PFSK-1 (cell line): ENCODE measurements around the genes NPFFR1 and SGPL1.

DNA sequence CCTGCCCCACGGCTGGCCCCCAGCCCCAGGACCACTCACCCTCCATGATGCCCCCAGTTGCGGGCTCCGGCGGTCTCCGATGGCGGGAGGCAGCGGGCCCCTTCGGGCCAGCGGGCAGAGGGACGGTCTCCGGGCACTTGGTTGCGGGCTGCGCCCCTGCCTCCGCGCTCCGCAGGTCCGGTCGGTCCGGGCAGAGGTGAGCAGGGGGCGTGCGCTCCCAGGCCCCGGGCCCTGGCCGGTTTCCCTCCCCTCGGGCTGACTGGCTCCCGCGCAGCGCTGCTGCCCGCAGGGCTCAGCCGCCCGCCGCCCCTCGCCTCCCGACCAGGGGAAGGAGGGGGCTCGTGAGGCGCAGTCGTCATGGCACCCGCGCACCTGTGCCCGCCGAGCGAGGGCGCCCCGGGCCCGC is at the start of gene NPFFR1:
TSS of gene NPFFR1 (minus strand) at position 374 of the 406 bp plus-strand sequence.
- RRBS: 40% methylated on average over 20 of the region's 44 CpGs

DNA sequence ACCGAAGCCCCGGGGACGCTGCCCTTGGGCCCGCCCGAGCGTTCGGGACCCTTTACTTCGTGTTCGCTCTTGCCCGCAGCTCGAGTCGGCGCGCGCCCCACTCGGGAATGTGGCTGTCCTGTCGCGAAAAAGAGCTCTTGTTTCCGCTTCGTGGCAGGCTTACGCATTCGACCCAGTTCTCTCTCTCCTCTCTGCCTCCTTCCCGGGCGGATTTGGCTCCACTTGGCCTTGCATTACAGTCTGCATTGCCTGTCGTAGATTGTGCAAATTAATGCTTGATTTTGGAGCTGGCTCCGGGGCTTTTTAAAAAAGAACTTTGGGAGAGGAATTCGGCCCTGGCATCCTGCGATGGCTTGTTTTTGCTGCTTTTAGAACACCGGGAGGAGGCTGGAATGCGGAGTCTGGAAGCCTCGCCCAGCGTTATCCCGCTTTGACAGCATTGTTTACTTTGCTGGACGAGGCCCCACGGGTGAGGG is 741 bp downstream of the EIF4EBP2 start:
- RRBS: 2% methylated on average over 11 of the region's 35 CpGs

- RRBS: no CpG with 5 or more reads among the region's 7 CpGs
These were observed 3.6 kb downstream of the PALD1 start for GRCh38 chr10:70482116-70482618.

GRCh38 chr10:70514860-70515514 is 36.4 kb downstream of the PALD1 start:
- RRBS: no CpG with 5 or more reads among the region's 6 CpGs

- RRBS: no CpG with 5 or more reads among the region's 10 CpGs
These were observed 26.4 kb downstream of the PRF1 start for GRCh38 chr10:70576000-70576769.

DNA sequence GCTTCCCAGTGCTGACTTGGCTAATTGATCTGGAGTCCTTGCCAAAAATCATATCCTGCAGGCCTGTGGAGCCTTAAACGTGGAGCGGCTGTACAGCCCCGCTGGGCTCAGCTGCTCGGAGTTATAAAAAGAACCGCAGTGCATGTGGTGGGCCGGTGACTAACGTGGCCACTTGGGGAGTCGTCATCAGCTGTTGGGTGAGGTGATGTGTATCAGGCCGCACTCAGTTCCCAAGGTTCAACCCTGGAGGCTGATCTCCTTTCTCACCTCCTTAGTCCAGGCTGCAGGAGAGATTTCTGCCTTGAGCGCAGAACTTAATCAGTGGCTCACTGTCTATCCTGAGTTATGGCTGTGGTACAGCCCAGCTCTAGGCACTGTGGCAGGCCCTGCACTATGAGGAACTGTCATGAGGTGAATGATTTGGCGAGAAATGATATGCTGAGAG is 19.0 kb upstream of the ADAMTS14 start:
- RRBS: no CpG with 5 or more reads among the region's 11 CpGs

GRCh38 chr10:70679420-70680120 is 7.3 kb downstream of the ADAMTS14 start:
- RRBS: no CpG with 5 or more reads among the region's 14 CpGs

- RRBS: 59% methylated on average over 1 of the region's 10 CpGs
These were observed 31.2 kb downstream of the TBATA start for GRCh38 chr10:70753871-70754385.

- RRBS: 2% methylated on average over 23 of the region's 51 CpGs
These were observed at the start of gene SGPL1 for GRCh38 chr10:70815554-70816161. TSS of gene SGPL1 (plus strand) at chr10:70815948.

GRCh38 chr10:71013988-71014442 is 125.7 kb upstream of the PCBD1 start:
- RRBS: no CpG with 5 or more reads among the region's 7 CpGs

GRCh38 chr10:71268667-71269344 is 50.3 kb upstream of the SLC29A3 start:
- RRBS: no CpG with 5 or more reads among the region's 16 CpGs

DNA sequence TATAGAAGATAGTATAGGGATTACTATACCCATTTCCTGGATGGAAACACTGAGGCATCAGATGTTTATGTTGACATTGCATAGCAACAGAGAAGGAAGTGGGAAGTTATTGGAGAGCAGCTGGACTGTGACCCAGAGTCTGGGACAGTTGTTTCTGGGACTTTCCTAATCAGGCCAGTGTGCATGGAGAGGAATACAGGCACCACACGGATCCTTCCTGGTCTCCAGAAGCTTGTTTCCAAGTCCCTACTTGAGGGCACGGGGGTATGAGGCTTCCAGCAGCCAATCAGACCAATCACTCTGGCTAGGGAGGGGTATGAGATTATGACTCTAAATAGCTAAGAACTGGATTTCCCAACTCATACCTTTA is 158.1 kb downstream of the CDH23 start:
- RRBS: no CpG with 5 or more reads among the region's 2 CpGs

- RRBS: no CpG with 5 or more reads among the region's 4 CpGs
These were observed 129.7 kb downstream of the C10orf105 start for GRCh38 chr10:71589900-71590318.

GRCh38 chr10:71639193-71639775 is 80.3 kb downstream of the C10orf105 start:
- RRBS: no CpG with 5 or more reads among the region's 11 CpGs

GRCh38 chr10:71717266-71718214 is 2.0 kb downstream of the C10orf105 start:
- RRBS: no CpG with 5 or more reads among the region's 10 CpGs

GRCh38 chr10:71729275-71729724 is 9.7 kb upstream of the C10orf105 start:
- RRBS: no CpG with 5 or more reads among the region's 7 CpGs

DNA sequence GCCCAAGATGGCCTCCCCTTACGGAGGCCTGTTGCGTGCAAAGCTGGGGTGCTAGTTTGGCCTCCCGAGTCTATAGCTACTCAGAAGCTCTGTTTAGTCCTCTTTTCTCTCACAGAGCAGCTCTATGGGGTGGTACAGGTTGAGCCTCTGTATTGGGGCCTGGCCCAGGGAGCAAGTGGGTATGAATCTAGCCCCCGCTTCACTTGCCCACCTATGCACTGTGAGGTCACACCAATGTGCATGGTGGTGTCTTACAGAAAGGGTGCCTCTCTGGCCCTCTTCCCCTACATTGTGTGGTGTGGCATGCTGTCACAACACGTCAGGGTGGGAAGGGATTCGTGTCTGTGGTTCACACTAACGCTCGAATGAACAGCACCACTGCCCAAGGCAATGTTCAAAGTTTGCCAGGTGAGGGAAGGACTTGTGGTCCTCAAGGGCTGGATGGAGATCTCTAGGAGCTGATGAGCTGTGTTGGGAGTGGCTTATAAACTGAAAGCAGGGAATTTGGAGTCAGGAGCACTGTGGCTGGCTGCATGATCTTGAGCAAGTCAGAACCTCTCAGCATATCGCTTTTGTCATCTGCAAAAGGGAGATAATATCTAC is 22.6 kb upstream of the C10orf105 start:
- RRBS: no CpG with 5 or more reads among the region's 9 CpGs

GRCh38 chr10:71807488-71808617 is 34.5 kb upstream of the VSIR start:
- RRBS: 90% methylated on average over 5 of the region's 24 CpGs

- RRBS: no CpG with 5 or more reads among the region's 9 CpGs
These were observed 33.2 kb downstream of the PSAP start for GRCh38 chr10:71817809-71818282.

DNA sequence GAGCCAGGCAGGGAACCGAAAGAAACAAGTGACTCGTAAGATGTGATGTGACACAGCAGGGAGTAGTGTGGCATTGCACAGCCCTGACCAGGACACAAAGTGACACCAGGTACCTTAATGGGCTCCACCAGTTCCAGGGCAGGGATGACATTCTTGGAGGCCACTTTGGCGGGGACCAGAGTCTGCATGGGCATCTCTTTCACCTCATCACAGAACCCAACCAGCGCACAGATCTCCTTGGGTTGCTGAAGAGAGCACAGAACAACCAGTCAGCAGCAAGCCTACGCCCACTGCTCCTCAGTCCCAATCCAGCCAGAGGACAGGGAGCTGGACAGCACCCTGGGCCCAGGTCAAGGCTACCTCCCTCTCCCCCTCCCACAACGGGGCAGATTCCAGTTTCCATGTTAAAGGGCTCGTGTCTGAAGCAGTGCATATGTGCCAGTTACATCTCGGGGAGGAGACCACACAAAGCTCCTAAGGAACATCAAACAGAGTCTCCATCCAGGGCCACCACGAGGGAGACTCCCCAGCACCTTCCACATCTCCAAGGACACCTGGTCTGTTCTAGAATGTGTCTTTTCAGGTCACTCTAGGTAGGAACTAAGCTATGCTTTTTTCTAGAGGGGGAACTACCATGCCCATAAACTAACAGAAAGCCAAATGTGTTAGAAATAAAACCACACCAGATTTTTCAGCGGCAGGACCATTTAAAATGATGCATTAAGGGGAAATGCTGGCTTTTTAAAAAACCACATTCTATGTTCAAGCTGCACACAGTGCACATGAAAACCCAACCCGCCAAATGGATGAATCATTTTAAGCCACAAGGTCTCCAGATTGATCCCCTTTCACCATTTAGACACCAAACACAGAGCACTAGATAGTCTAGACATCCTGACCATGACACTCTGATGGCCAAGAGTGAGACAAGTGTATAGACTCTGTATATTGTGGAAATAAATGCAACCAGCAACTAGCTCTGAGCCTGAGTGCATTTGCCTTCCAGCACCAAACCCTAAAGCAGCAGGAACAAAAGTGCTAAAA is 29.0 kb downstream of the PSAP start:
- RRBS: no CpG with 5 or more reads among the region's 11 CpGs